Ishikawa (cell line): ENCODE results near the gene KIF5A.

GRCh38 chr12:57087697-57088415 lies 1.1 kb upstream of the NAB2 start:
- RRBS: 2% methylated on average over 9 of the region's 39 CpGs

GRCh38 chr12:57129941-57130614 lies 1.8 kb downstream of the LRP1 start:
- RRBS: no CpG with 5 or more reads among the region's 5 CpGs

- RRBS: no CpG with 5 or more reads among the region's 5 CpGs
Observed at GRCh38 chr12:57135358-57135835, 7.1 kb downstream of the LRP1 start.

DNA sequence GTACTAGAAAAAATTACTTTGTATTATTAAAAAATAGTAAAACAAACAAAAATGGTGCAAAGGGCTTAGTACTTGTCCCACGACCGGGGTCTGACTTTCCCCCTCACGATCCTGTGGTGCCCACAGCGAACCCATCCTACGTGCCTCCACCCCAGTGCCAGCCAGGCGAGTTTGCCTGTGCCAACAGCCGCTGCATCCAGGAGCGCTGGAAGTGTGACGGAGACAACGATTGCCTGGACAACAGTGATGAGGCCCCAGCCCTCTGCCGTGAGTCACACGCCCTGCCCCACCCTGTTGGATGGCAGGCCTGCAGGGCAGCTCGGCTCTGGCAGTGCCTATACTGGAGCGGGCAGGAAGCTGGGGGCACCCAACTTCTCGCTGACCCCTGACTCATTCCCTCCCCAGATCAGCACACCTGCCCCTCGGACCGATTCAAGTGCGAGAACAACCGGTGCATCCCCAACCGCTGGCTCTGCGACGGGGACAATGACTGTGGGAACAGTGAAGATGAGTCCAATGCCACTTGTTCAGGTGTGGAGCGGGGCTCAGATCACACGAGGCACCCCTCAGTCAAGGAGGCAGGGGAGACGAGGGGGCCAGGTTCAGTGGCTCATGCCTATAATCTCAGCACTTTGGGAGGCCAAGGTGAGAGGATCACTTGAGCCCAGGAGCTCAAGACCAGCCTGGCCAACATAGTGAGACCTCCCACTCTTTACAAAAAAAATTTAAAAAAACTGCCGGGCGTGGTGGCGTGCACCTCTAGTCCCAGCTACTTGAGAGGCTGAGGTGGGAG lies 37.6 kb downstream of the LRP1 start:
- RRBS: no CpG with 5 or more reads among the region's 28 CpGs

DNA sequence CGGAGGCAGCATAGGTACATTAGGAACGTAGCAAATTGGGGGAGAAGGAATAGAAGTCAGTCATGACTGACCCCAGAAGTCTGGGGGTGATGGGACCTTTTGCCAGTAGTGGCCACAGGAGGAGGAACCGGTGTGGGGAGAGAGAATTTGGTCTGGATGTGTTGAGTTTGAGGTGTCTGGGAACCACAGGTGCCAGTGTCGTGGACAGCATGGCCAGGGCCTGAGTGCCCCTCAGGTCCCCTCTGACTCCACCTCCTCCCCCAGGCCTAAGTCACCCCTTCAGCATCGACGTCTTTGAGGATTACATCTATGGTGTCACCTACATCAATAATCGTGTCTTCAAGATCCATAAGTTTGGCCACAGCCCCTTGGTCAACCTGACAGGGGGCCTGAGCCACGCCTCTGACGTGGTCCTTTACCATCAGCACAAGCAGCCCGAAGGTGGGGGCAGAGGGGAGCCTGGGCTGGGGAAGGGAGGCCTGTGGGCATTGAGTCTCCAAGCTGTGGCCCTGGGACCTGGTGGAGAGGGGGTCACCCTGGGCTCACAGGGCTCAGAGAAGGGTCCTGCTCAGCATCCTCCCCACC lies 7.1 kb upstream of the NXPH4 start:
- RRBS: no CpG with 5 or more reads among the region's 10 CpGs

GRCh38 chr12:57461386-57461954 lies 1.9 kb downstream of the GLI1 start:
- RRBS: 1% methylated on average over 15 of the region's 28 CpGs

GRCh38 chr12:57524487-57525547 lies 2.2 kb downstream of the MBD6 start:
- RRBS: 75% methylated on average over 2 of the region's 16 CpGs

- RRBS: 17% methylated on average over 8 of the region's 49 CpGs
Observed at GRCh38 chr12:57549532-57550382, at the start of gene KIF5A. KIF5A (plus strand) TSS chr12:57550044.

DNA sequence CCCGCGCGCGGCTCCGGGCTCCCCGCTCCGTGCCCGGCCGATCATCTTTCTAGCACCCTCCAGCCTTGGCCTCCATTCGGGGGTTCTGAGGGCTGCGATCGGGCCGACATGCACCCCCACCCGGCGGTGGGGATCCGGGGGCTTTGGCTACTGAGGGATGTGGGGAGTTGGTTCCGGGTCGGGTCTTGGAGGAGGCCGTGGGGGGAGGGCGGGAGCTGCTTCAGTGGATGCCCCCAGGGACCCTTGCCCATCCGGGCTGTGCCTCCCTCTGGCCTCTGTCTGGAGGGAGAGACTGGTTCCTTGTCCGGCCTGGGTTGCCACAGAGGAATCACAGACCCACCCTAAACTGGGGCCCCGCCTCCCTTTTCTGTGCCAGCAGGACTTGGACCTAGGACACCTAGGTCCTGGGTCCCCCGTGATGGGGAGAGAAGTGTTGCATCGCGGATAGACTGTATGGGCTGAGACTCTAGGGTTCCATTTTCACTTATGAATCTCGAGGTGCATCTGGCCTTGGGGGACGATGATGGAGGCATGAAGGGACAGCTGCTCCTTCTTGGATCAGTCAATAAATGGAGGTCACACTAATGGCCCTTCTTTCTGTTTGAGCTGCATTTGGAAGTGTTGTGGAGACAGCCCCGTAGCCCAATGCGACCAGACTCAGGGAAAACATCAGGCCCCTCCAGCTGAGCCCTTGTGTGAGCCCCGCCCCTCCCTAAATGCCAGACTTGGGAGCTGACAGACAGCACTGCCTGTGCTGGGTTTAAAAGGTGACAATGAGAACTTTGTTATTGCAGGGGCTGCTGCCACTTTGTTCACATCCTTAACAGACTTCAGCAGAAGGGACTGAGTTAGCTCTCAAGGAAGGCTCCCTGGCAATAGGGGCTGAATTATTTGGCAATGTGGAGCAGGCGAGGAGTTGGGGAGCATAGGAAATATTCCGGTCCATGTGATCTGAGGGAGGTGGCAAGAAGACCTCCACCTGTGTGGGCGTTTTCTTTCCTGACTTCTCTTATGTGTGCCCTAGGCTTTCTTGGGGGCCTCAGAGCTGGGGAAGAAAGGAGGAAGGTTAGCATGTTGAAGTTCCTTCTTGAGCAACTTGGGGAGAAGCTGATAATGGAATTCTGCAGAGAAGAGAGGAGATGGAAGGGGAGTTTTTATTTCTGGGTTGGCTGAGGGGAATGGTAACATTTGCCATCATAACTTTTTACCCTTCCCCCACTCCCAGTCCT lies 755 bp downstream of the DTX3 start:
- RRBS: 2% methylated on average over 17 of the region's 34 CpGs

GRCh38 chr12:57723588-57724149 lies 14.9 kb downstream of the AGAP2 start:
- RRBS: no CpG with 5 or more reads among the region's 6 CpGs

DNA sequence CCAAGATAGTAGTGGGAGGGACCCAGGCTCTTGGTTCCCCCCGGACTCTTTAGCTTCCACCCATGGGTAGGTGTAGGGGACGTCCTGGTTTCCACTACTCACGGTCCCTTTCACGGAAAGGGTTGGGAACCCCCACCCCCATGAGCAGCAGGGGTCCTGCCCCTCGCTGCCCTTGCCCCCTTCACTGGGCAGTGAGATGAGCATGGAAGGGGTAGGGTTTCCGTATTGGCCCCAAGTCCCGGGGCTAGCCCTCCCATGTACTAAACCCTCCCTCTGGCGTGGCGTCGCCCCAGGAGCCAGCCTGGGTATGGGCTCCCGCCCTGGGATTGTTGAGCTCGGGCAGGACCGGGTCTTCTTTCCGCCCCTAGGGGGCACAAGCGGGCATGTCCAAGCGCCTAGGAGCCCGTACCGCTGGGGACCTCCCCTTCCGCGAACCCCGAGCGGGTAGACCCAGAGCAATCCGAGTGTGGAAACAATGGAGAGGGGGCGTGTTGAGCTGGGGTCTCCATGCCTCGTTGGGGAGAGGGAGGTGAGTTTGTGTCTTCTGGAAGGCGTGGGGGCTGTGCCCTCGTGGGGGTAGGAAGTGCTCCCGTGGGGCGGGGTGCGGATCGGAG lies 12.6 kb downstream of the AGAP2 start:
- RRBS: 2% methylated on average over 4 of the region's 31 CpGs

GRCh38 chr12:57765001-57765868 lies 1.6 kb downstream of the CYP27B1 start:
- RRBS: 14% methylated on average over 5 of the region's 64 CpGs

DNA sequence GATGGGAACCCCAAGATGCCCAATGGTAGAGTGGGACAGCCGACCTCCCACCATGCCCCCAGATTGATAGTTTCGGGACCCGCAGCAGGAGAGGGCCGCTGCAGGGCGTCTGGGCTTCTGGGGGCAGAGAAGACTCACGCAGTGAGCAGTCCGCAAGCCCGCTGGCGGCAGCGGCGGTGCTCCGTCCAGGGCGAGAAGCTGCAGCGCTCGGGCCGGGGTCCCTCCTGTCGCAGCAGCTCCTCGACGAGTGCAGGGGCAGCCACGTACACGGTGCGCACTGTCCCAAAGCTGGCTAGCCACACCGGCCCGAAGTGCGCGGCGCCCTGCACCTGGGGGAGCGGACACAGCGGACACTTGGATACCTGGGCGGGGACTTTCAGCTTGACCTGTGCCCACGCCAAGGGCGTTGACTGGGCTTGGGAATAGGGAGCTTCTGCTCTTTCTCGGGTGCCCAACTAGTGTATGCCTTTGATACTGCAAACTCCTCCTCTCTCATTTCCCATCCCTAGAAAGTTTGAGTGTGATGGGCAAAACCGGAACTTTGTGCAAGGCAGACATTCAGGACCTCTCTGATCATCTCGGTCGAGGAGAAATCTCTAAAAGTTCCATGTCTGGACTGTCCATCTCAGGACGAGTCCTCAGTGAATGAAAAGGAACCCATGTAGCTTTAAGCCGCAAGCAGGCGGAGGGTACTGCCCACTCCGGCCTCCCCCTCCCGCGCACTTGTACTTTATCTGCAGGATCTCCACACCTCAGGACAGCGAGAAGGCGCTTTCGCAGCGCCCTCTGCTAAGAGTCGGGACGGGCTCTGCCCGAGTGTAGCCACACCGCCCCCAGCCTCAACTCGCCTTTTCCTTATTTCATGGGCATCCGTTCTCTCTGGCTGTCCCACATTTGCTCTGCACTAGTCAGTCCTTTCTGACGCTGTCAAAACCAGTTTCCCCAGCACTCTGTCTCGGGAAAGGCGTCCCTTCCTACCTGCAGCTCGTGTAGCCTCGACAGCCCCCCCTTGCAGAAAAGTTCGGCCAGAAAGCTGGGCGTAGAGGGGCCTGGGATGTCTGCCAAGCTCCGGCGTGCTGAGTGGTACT lies 665 bp downstream of the CYP27B1 start:
- RRBS: 13% methylated on average over 7 of the region's 61 CpGs

DNA sequence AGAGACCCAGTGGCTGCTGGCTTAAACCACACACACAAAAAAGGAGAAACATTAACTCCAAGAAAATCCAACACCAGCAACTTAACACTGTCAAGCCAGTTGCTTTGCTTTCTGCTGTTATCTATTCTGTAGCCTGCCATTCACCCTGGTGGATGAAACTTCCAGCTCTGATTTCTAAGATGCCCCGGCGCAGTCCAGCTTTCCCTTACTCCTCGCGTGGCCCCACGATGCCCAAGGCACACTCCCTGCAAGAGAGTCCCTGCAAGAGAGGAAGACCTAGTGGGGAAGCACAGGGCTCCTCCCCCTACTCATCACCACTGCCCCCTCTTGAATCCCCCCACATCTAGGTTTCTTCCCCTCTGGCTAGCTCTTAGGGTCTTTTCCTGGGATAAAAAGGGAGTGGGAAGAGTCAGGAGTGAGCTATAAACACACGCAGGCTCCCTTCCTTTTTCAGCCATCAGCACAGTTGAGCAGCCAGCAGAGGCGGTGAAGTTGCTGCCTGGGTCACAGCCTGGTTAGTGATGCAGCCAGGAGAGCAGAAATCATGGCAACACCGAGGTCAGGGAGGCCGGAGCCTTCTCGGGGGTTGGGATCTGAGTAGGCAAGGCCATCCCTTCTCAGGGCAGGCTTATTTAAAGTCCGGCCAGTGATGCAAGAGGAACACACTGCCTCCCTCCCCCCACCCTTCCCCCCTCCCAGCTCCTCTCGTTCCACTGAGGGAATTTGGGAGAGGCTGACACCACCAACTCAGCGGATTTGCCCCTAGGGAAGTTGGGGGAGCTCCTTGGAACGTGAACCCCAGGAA lies 2.1 kb downstream of the CTDSP2 start:
- RRBS: 7% methylated on average over 3 of the region's 14 CpGs

DNA sequence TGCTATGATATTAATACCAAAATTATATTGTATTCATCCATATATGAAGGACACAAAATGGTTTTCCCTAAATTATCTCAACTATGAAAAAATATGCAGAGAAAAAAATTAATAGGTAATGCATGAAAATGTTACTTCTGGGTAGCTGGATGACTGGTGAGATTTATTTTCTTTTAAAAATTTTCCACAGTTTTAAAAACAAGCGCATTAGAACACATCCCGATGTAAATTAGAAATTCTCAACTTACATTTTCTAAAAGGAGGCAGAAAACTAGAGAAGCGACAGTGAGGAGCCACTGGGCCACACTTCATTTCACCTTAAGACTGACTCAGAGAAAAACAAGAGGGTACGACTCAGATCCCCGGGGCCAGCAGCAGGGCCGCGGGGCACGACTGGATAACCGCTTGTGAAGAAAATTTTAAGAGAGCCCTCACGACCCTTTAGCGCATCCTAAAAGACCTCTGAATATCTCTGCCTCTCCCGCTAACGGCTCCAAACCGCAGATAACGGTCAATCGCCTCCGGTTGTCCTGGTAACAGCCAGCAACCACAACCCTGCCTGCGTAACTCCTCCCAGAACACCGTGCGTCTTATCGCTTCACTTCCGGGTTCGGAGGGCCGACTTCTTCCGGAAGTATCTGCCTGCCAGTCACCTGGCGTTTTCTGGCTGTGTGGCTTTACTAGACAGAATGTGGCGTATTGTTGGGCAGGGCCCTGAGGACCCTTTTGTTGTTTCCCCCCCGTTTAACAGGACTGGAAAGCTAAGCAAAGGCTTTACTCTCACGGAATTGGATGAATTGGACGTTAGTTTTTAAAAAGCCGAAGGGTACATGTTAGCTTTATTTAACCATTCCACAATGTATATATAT lies 5.5 kb upstream of the ATP23 start:
- RRBS: 2% methylated on average over 5 of the region's 31 CpGs

DNA sequence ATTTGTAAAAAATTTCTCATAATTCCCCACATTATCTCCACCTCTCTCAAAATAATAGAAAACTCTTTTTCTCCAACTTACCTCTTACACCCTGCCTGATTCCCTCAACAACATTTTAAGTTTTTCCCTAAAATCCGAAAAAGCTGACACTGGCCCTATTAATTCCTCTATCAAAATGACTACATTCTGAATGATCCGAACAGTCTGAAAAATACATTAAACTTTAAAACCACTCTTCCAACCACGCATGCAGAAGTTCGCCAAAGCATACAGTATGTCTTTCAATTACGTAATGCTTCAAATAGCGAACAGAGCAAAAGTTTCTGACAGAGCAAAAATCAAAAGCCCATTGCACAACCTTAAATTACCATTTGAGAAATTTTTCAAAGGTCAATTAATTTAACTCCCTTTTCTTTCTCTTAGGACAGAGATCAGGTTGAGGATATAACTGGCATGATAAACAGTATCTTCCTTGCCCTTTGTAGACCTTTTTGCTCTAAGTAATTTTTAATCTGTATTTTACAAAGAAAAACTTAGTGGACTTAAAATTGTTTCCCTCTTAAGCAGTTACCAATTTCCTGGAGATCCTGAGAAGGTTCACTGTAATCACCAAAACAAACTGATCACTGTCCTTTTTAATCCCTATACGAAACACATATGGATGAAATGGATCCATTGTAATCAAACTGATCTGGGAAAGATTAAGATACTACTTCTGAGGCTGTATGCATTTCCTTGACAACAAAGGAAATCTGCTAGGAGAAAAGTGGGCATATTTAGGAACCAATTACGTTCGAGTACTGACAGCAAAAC lies 33.1 kb downstream of the LRIG3 start:
- RRBS: no CpG with 5 or more reads among the region's 9 CpGs

GRCh38 chr12:58887956-58888627 lies 32.2 kb downstream of the LRIG3 start:
- RRBS: no CpG with 5 or more reads among the region's 4 CpGs

- RRBS: no CpG with 5 or more reads among the region's 5 CpGs
Observed at GRCh38 chr12:58917869-58918575, 2.3 kb downstream of the LRIG3 start.

DNA sequence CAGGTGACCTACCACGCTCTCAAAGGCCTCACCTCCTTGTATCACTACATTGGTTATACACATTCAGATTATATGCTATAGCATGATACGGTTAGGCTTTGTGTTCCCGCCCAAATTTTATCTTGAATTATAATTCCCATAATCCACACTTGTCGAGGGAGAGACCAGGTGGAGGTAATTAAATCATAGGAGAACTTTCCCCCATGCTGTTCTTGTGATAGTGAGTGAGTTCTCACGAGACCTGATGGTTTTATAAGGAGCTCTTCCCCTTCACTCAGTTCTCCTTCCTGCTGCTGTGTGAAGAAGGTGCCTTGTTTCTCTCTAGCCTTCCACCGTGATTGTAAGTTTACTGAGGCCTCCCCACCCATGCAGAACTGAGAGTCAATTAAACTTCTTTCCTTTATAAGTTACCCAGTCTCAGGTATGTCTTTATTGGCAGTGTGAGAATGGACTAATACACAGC lies 19.3 kb upstream of the LRIG3 start:
- RRBS: no CpG with 5 or more reads among the region's 6 CpGs

GRCh38 chr12:59079422-59079872 lies 159.1 kb upstream of the LRIG3 start:
- RRBS: no CpG with 5 or more reads among the region's 5 CpGs